AG09309 (cell line): ENCODE measurements around the genes OTOA, NPIPB4 and COG7.

- RRBS = no CpG with 5 or more reads among the region's 33 CpGs
These were observed 955 bp downstream of the LDAF1 start for GRCh38 chr16:21159110-21160148.

- RRBS = no CpG with 5 or more reads among the region's 3 CpGs
These were observed 16.1 kb downstream of the CRYM start for GRCh38 chr16:21261966-21262377.

- RRBS = no CpG with 5 or more reads among the region's 18 CpGs
These were observed 126.5 kb upstream of the CRYM start for GRCh38 chr16:21404621-21405047.

- RRBS = no CpG with 5 or more reads among the region's 5 CpGs
These were observed 55.8 kb upstream of the METTL9 start for GRCh38 chr16:21543606-21543910.

GRCh38 chr16:21663739-21664374, at the start of gene OTOA:
Gene OTOA, plus strand, starts transcription at chr16:21663968.
- RRBS = no CpG with 5 or more reads among the region's 50 CpGs

DNA sequence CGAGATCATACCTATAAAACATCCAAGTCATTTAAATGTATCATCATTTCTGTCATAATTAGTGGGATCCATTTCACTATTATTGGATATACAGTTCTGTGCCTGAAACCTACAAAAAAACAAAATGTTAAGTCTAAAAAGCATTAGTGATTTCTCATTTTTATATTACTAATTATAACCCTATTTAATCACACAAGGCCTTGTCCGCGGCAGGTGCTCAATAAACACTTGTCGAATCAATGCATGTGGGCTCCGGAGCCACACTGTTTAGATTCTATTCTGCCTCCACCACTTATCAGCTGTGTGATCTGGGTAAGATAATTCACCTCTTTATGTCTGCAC, at the start of gene NPIPB4:
NPIPB4 (minus strand) TSS at position 109 of the 342 bp plus-strand sequence.
- RRBS = no CpG with 5 or more reads among the region's 5 CpGs

- RRBS = no CpG with 5 or more reads among the region's 4 CpGs
These were observed 1.5 kb upstream of the EEF2K start for GRCh38 chr16:22204422-22205040.

DNA sequence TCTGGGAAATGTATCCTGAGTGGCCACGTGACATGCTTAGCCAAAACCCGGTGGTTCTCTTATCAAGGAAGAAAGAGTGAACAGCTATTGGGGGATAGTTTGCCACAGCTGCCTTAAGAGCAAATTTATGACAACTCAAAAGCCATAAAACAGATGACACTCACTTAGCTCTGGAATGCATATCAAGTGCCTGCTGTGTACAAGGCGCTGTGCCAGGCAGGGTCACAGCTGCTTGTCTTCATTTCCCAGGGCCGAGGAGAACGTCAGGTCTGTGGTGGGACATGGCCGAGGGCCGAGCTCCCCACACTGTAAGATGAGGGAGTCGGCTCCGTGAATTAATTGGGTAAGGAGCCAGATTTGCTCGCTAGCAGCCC, 14.0 kb downstream of the EEF2K start:
- RRBS = no CpG with 5 or more reads among the region's 10 CpGs

DNA sequence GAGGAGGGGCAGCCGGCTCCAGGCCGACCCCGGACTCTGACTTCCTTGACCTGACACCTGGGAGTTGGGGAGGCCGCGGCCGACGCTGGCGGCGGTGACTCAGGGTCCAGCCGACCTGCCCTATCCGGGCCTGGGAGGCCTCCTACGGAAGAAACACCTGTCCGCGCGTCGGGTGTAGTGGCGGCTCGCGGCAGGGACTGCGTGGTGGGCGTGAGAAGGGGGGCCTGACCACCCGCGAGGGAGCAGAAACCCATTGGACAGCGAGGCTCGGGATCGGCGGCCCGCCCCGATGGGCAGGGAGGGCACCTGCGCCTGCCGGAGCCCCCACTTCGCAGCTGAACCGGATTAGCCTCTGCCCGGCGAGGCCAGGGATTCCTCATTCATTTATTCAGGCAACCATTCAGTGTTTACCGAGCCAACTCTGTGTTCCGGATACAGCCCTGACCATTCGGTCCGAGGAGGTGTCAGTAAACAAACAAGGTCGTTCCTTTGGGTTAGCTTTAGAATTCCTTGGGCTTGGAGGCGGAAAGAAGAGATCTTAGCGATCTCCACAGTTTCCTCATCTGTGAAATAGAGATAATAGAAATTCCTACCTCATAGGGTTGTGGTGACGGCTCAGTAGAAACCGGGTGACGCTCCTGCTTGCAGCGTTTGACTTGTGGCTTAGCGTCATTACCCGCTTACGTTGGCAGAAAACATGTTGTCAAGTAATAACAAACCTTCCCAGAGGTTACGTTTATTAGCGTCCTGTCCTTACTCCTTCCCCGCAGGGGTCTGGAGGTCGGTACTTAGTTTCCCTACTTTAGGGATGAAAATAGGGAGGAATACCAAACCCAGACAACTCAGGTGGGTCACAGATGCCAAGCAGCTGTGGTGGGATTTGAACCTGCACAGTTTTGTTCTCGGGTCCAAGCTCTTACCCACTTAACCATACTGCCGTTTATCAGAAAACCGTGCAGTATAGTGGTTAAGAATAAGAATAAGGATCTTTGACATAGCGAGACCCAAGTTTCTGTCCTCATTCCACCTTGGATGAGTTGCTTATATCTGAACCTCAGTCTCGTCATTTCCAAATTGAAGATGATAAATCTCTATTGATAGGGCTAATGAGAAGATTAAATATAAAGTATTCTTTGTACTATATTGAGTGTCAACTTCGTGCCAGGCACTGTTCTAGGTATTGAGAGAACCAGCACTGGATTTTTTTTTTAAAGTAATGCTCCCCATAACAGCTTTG, 892 bp downstream of the POLR3E start:
- RRBS = 3% methylated on average over 8 of the region's 59 CpGs

DNA sequence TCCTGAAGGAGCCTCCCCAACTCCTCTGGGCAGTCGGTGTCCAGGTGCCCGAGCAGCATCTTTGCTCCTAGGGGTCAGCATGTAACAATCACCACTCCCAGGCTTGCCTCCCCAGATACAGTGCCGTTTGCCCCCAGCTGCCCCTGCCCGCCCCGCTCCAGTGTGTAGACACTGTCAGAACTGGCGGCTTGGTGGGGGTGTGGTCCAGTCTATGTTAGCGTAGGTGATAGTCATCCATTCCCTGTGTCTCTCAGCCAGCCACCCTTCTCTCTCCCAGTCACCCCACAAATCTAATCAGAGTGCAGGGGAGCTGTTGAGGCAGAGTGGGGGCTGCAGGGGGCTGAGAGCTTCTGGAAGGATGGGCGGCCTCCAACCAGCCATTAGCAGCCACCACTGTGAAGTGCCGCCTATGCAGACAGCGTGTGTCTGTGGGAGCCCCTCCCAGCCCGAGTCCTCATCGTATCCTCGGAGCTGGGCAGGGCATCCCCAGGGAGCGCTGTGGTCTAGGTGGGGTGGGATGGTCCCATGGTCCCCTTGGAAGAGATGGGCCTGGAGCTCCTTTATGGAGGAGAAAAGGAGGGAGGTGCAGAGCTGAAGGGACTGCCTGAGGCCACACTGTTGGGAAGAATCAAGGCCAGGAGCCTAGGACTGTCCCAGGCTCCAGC, 26.5 kb downstream of the POLR3E start:
- RRBS = no CpG with 5 or more reads among the region's 14 CpGs

DNA sequence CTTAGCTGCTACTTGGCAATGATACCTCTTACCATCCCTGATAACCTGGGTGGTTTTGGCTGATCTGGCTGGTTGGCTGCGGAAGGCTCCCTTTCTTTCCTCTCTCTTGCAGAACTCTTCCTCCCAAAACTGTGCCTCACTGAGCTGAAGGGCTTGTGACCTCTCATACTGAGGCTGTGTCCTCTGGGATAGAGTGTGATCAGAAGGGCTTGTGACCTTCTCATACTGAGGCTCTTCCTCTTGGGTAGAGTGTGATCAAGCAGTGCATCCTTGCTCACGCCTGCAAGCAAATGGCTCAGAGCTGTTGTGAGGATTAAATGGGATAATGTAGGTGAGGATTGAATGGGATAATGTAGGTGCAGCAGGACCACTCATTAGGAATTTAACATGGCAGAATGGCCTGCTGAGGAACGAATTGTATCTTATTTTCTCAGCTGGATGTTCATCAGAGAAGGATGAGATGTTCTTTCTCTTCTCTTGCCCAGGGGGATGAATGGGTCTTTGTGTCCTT, 130.2 kb upstream of the HS3ST2 start:
- RRBS = no CpG with 5 or more reads among the region's 3 CpGs

DNA sequence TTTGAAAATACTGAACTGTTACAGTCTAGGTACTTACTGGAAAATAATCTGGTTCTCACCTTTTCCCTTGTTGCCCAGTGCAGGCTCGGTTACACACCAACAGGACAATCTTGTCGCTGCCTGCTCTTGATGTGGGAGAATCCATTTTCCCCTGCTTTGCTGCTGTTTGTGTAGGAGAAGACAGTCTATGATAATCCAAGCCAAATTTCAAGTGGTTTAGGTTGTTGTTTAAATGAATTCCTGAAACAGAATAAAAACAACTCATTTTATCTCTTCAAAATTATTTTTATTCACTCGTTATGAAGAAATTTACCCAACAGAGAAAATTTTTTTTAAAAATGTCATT, 58.7 kb downstream of the USP31 start:
- RRBS = no CpG with 5 or more reads among the region's 3 CpGs

DNA sequence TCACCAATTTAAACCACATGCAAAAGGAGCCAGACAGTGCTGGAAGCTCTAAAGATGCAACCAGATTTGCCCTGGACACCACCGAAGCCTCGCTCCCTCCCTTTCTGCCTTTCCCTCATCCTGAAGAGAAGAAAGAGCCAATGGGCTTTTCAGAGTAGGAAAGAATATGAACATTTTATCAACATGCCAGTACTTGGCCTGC, 45.0 kb downstream of the USP31 start:
- RRBS = no CpG with 5 or more reads among the region's 2 CpGs

DNA sequence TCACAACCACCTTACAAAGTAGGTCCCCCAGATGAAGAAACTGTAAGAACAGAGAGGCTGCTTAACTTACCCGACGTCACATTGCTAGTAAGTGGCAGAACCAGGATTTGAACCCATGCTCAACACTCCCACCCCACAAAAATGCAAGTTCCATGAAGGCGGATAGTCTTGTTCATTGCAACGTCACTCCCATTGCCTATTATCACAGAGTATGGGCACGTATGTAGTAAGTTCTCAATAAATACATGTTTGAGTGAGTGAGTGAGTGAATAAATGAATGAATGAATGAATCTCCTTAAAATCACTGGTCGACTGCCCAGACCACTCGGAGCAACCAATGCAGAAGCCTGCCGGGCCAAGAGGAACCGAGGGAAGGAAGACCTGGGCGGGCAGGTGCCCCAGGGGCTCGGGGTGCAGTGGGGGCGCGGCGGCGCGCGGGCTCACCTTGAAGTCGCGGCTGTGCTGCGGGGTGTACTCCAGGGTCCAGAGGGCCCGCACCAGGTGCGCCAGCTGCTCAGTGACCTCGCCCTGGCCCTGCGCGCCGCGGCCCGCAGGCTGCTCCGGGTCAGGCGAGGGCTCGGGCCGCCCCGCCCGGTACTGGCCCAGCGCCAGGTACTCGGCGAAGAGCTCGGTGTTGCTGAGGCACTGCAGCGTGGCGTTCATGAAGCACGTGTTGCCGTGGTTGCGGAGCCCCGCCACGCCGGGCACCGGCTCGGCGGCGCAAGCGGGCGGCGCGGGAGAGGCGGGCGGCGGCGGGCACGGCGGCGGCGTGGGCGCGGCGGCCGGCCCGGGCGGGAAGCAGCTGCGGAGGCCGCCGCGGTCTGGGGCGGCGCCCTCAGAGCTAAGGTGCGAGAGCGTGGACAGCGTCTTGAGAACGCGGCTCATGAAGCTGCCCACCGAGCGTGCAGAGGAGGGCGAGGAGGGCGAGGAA, 793 bp downstream of the USP31 start:
- RRBS = 0% methylated on average over 12 of the region's 83 CpGs

DNA sequence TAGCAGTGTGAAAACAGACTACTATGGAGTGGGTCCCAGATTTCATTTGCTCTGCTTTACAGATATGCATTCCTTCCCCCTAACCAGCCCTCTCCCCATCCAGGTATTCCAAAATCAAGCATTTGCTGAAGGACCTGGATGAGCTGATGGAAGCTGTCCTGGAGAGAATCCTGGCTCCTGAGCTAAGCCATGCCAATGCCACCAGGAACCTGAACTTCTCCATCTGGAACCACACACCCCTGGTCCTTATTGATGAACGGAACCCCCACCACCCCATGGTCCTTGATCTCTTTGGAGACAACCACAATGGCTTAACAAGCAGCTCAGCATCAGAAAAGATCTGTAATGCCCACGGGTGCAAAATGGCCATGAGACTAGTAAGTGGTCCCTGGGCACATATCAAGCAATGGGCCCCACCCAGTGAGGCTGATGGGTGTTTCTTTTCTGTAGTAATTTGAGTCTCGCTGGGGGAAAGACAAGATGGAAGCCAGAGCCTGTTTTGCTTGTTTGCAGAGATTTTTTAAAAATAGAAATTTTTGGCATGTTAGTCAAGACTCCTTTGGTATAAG, 50.7 kb downstream of the SCNN1B start:
- RRBS = no CpG with 5 or more reads among the region's 3 CpGs

DNA sequence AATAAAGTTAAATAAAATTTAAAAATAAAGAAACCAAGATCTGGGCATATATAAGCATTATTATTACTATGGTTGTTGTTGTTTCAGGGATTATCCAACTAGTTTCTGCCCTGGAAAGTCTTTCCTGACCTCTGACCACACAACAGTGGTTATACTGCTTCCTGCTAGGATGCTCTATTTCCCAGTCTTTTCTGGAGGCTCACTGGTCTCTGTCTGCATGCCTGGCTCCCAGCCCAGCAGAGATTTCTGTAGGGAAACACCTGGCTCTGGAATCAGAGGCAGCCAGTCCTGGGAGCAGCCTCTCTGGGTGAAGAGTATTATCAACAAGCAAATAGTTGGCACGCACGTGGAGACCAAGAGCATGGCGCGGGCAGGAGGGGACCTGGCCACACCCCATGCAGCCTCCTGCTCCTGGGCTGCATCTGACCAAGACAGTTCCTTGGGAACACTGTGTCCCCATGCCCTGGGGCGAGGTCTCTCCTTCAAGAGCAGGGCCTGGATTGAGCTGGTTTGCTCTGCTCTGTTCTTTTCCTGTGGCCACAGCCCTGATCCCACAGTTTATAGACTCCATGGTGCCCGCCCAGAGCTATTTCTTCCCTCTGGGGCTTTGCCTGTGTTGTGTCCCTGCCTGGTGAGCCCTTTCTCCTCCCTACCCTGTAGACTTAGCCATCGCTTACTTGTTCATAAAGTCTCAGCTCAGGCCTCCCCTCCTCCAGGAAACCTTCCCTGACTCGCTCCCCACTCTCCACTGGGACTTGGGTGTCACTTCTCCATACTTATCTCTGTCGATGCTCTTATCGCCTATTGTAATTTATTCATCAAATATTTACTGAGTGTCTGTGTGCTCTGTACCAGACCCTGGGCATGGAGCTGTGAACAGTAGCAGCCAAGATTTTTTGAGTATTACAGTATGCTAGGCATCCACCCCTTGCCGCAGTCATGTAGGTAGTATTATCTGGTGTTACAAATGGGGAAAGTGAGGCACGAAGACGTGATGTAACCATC, 60.5 kb downstream of the SCNN1B start:
- RRBS = no CpG with 5 or more reads among the region's 13 CpGs

- RRBS = 0% methylated on average over 6 of the region's 70 CpGs
These were observed at the start of gene COG7 for GRCh38 chr16:23452483-23453558. Gene COG7, minus strand, starts transcription at chr16:23453189.

DNA sequence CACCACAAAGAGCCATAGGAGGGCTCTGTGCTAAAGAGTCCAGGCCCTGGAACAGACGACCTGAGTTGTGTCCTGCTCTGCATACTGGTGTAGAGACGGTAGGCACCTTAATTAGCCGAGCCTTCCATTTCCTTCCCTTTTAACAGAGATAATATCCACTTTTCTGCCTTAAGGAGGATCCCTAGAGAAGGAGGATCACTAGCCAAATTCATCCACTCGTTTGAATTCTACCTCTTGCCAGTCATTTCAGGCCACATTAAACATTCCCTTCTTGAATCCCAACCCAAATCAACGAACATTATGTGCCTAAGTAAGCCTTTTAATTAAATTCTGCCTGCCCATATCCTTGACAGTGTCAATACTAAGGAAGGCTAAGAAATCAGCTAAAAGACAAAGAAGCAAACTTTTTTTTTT, 21.0 kb upstream of the COG7 start:
- RRBS = no CpG with 5 or more reads among the region's 5 CpGs

DNA sequence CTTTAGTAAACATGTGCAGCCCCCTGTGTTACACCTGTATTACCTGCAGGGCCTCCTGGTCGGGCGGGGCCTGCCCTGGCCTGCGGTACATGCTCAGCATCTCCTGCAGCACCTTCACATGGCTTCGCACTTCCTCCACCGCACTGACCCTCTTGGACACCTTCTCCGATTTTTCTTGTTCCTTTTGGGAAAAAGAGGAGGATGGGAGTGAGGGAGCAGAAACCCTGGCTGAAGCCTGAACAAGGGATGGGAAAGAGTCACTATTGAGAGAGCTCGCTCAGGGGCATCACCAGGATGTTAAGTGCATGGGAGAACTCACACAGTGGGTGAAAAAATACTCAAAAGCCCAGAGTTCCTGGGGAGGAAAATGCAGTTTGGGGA, 24.3 kb downstream of the GGA2 start:
- RRBS = no CpG with 5 or more reads among the region's 7 CpGs

- RRBS = no CpG with 5 or more reads among the region's 17 CpGs
These were observed 13.0 kb downstream of the GGA2 start for GRCh38 chr16:23497129-23497956.